ENCODE measurements around a stretch of chr13.

DNA sequence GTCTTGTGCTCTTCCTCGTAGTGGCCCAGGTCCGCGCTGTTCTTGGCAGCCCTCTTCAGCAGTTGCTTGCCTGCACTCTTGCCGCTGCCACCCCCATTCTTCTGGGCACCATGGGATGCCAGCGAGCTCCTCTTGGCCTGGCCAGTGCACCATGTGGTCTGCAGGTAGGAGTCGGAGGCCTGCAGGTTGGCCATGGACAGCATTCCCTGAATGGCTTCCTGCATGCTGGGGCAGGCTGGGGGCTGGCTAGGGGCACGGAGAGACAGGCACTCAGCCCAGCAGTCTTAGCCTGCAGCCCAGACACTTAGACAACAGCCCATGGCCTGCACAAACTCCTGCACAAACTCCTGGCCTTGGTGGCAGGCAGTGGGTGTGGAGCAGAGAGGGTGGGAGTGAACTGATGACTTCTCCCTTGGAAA is 234.9 kb downstream of the TUBA3C start:
- PRO-cap: no peak

DNA sequence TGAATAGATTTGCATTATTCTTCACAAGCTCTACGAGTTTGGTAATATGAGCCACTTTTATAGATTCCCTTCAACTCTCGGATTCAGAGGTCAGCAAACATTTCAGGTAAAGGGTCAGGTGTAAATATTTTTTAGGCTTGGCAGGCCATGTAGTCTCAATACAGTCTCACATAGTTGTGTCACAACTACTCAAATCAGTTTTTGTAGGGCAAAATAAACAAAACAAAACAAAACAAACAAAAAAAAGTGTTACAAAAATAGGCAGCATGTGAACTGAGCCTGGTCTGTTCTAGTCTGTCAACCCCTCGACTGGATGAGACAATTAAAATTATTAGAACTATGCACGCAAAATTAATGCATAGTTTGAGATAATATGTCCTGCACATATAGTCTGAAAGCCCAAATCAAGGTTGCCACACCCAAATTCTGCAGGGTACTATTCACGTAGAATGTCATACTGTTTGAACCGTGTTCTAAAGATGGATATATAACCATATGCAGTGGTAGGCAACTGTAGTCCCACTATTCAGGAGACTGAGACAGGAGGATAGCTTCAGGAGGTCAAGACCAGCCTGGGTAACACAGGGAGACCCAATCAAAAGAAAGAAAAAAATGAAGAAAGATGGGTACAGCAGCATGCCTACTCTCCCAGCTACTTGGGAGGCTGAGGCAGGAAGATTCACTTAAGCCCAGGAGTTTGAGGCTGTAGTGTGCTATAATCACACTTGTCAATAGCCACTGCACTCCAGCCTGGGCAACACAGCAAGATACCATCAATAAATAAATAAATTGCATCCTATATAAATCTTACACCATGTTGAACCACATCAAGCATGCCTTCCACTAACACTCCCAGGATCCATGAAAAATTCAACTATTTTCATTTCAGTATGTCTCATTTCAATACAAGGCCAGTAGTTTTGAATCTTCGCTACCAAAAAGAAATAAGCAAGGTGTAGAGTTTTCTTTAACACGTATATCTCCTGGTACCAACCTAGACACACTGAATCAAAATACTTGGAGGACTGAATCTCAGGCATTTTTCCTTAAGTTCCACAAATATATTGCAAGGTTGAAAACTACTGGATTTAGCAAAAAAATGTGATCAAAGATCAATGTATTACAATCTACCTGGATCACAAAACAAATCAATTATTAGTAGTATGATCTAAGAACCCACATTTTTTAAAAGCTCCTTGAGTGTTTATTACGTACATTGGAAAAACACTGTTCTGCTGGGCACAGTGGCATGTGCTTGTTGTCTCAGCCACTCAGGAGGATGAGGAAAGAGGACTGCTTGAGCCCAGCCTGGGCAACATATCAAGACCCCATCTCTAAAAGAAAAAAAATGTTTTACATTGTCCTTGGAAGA is 56.9 kb downstream of the PSPC1 start:
- PRO-cap: no peak

DNA sequence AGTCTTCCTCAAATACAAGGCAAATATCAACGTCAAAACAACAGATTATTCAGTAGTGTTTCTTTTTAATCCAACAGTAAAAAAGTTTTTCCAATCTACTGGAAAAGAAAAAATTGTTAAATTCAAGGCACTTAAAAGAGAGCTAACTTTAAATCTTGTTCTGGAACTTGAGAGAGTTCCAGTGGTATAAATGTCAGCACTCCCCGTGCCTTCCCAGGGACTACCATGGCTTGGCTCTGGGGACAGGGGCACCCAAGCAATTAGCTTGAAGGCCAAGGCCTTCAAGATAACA is 1.5 kb downstream of the ZMYM5 start:
- PRO-cap: no peak

- PRO-cap: no peak
Observed at GRCh38 chr13:20128672-20129005, 32.2 kb downstream of the GJA3 start.

- PRO-cap: no peak
Observed at GRCh38 chr13:20131366-20131869, 29.4 kb downstream of the GJA3 start.

- PRO-cap: no peak
Observed at GRCh38 chr13:20263243-20263683, 31.1 kb upstream of the GJB6 start.

- PRO-cap: bidirectional peak, plus-strand start at chr13:20301999, minus-strand start at chr13:20301849
Observed at GRCh38 chr13:20301759-20302266, 69.7 kb upstream of the GJB6 start.

- PRO-cap: no peak
Observed at GRCh38 chr13:20337089-20337513, 105.0 kb upstream of the GJB6 start.

GRCh38 chr13:20728854-20729291 is 25.4 kb downstream of the IL17D start:
- PRO-cap: no peak

GRCh38 chr13:21032928-21033931 is 28.2 kb downstream of the LATS2 start:
- PRO-cap: no peak

DNA sequence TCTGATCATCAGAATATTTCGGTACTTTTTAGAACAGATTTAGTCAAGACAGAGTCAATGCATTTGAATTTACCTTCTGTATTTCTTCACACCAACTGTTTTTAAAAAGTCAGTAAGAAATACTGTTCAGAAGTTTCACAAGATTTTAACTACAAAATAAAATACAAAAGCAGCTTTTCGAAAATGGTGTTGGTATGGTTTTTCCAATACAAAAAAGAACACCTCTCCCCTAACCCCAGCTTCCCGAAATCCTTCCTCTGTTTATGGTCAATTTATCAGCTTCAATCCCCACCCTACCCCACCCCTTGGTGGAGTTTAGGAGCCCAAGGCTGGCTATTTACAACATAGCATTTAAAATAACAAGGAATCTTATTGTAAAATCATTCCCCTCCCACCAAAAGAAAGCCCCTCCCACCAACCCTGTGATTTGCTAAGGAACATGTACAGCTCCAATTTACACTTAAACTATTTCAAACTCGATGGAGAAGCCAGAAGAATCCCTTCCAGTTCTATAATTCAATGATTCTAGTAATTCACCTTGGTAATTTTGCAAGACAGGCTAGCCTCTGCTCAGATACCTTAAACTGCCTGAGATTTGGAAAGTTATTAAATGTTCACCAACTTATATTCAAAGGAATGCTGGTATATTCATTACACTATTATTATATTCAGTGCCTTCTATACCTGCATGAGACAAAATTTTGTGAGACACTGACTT is 3.1 kb downstream of the LATS2 start:
- PRO-cap: unidirectional peak, minus-strand start at position 425 of the sequence

DNA sequence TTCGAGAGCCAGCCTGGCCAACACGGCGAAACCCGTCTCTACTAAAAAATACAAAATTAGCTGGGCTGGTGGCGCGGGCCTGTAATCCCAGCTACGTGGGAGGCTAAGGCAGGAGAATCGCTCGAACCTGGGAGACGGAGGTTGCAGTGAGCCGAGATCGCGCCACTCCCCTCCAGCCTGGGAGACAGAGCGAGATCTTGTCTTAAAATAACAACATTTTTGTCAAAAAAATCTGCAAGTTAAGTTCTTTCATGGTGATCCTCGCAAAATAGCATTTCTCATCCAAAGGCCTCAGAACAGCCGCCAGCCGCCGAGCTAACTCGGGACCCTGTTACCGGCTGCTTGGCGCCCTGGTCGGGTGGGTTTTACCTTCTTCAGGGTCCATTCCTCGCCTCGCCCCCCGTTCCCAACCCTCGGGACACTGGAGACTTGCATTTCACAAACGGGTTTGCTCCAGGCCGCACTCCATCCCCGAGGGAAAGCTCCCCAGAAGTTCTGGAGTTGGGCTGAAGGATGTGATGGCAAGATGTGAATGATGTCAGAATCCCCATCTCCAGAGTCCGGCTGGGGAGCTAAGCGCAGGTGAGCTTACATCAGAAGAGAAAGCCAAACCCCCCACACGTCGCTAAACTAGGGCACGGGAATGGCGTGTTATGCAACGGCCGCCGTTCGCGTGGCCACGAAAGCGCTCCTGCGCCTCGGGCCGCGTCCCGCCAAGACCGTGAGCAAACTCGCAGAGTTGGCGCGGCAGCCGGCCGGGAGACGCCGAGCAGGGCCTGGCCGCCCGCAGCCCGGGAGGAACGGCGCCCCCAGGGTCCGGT is 1.4 kb downstream of the LATS2 start:
- PRO-cap: bidirectional peak, plus-strand start at position 556 of the sequence, minus-strand start at position 432 of the sequence

GRCh38 chr13:21061641-21061973 is 221 bp upstream of the LATS2 start:
- PRO-cap: bidirectional peak, plus-strand start at chr13:21061737, minus-strand start at chr13:21061497

DNA sequence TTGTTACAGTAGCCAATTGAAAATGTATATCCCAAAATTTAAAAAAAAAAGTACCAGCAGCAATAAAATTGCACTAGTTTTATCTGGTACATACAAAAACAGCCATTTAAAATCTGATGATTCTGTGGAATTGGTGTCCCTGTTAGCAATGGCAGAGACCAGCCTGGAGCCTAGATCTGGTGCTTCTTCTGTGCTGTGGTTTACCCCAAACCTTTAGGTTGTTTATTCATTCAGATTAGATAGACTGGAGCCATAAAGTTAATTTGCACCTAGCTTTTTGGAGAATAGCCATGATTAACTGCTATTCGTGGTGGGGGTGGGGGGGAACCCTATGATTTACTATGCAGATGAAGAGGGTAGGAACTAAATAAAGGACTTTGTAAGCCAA is 8.5 kb downstream of the SAP18 start:
- PRO-cap: no peak

DNA sequence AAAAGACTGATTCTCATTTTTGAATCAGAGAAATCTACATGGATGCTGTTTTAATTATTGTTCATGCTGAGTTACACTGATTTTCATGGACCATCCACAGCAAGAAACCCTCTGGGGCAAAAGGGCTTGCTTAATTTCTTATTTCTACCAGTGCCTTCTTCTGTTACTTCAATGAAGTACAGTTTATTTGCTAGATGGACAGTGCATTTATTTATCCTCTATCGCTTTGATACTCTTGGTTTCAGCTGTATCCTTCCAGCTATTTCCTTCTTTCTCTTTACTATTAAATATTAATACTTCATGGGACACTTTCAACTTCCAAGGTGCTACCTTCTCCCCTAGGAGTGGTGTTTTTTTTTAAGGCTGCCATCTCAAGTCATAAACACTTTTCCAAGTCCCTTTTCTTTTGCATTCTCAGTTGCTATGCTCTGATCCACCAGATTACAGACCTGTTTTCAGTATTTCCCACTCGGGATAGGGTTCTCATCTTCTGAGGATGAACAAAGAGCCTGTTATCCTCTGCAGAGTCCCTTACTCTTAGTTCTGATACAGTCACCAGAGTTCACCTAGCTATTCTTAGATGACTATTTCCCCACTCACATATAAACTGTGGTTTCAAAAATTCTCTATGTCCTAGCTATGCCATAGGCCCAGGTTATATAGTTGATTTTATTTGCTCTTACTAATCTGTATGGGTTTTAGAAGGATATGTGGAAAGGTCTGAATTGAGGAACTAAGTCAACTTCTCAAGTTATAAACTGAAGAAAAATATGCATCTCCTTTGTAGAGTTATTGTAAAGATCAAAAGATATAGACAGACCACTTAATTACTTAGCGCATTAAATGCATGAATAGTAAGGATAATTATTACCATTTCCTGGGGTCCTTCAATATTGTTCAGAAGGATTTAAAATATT is 16.0 kb downstream of the ZDHHC20 start:
- PRO-cap: no peak

- PRO-cap: no peak
Observed at GRCh38 chr13:22916351-22916704, 264.5 kb upstream of the SGCG start.

- PRO-cap: no peak
Observed at GRCh38 chr13:23466132-23467018, 32.9 kb upstream of the SACS start.

DNA sequence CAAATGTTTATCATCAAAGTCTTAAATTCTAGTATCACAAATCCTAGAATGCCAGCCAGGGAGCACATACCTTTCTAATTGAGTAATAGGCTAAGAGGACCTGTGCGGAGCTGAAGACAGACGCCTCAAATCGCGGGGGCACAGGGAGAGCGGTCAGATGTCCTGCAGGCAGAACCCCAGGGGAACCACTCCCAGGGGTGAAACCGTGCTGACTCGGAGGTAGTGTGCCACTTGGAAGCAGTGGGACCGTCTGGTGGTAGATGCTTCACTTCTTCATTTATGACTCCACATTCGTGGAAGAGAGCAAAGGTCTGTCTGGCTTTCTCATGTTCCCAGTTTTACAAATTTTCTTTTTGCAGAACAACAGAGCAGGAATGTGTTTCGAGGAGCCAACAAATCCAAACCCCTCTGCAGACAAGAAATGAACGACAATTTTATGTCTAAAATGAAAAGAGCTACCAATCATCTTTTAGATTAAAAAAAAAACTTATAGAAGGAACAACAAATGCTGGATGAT is 65.0 kb upstream of the TNFRSF19 start:
- PRO-cap: unidirectional peak, plus-strand start at position 128 of the sequence

GRCh38 chr13:23618269-23618718 is 48.1 kb downstream of the TNFRSF19 start:
- PRO-cap: unidirectional peak, plus-strand start at chr13:23618554

DNA sequence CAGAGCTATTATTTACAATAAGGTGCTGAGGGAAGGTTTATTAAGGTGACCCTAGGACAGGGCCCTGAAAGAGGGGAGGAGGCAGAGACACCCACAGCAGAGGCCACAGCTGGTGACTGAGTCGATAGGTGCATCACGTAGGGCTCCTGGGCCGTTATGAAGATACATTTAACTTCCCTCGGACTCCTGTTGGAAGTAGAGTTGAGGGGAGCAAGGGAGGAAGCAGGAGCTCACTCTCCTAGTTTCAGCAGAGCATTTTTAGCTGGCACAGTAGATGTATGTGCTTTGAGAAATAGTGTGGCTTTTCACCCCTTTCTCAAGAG is 66.3 kb downstream of the TNFRSF19 start:
- PRO-cap: no peak